Retinal pigment epithelial cell (primary cell): ENCODE measurements around the genes CMKLR1 and SELPLG.

DNA sequence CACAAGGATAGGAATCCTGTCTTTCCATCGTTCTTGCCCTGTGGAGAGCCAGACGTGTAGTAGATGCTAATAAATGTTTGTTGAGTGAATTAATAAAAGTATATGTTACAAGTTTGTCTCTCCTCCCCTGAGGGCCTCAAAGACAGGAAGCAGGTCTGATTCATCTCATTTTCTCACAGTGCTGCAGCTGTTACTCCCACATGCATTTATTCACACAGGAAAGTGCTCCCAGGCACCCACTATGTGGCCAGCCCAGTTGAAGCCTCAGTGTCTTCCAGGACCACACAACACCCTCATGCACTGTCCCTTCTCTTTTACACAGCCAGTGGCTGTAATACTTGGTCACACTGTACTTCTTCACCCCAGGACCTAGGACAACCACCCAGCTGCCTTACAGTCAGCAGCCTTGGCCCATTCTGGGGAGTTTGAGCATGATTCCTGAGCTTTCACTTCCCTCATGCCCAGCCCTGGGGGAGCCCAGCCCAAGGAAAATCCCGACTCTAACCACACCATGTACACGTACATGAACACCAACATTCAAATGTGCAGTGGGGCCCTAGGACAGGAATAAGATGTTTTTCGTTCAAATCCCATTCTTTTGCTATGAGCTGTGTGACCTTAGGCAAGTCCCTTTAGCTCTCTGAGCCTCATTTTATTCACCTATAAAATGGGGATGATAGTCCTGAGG lies 4.8 kb downstream of the CMKLR1 start:
- RRBS: no CpG with 5 or more reads among the region's 5 CpGs

DNA sequence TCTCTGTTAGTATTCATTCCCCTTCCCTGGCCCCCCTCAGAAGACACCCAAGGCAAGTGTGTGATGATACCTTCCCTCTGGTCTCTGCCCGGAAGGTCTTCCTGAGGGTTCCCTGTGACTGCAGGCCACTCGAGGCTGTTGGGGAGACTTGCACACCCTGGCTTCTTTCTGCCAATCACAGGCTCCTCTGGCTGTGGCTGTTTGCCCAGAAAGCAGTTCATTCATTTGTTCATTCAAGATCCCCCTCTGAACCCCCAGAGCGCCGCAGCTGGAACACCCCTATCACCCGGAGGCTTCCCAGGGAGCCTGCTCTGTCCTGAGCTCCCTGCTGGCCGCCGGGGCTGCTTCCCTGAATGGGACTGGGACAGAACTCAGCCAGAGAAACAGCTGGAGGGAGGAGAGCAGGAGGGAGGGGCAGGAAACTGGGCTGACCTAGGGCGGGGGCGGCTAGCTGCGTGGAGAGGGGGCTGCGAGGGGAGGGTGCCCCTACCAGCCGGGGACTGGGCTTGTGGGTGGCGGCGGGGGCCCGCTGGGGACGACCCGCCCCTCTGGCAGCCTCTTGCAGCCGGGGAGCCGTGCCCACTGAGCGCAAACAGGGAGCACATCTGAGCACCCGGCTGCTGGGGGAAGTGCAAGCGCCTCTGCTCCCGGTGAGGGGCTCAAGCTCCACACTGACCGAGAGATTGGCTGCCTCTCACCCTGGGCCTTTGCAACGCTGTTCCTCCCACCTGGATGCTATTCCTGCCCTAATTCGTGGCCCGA lies at the start of gene CMKLR1:
CMKLR1 (minus strand) TSS at position 355 of the 762 bp plus-strand sequence.
- RRBS: 11% methylated on average over 13 of the region's 27 CpGs

- RRBS: no CpG with 5 or more reads among the region's 14 CpGs
Measured at GRCh38 chr12:108633461-108634293, at the start of gene SELPLG. Gene SELPLG, minus strand, starts transcription at chr12:108633894.

DNA sequence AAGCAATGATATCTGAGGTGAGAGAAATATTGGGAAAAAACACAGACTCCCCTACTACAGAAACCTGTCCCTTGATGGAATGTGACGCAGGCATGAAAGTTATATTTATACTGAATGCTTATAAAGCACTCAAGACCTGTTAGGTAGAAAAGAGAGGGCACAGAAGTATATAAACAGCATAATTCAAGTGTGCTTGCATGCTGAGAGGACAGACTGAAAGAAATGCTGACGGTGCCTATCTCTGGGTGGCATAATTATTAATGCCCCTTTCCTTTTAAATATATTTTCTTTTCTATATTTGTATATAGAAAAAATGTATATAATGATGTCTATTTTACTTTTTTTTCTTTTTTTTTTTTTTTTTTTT lies 2.7 kb upstream of the SELPLG start:
- RRBS: no CpG with 5 or more reads among the region's 2 CpGs

- RRBS: no CpG with 5 or more reads among the region's 13 CpGs
Measured at GRCh38 chr12:108639041-108640053, 5.7 kb upstream of the SELPLG start.

DNA sequence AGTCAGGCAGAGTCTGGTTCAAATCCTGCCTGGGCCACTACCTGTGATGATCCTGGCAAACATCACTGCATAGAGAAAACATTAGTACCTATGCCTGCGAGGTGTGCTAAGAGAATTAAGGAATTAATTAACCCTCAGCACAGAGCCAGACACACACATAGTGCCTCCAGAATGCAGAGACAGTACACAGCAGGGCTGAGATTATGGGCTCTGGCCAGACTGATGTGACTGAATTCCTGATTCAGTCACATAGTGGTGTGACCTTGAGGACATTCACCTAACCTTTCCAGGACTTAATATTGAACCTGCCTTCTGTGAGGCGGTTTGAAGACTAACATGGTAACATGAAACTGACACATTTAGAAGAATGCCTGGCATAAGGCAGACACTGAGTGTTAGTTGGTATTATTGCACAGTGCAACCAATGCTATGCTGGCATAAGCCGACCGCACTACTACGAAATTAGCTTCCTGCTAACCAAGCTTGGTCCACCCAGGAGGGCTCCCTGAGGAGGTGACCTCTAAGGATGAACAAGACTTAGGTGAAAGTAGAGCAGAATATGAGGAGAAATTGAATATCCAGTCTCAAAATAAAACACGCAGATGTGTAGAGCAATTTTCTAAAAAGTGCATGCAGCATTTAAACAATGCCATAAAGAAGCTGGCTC lies 32.0 kb upstream of the SELPLG start:
- RRBS: no CpG with 5 or more reads among the region's 6 CpGs

DNA sequence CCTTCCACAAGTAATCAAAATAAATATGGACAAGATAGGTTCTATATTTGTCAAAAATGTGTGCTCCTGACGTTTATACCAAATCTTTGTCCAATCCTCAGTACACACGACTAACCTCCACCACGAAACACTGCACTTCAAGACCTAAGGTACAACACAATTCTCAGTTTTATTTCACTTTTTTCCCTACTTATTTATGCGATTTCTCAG lies 2.0 kb downstream of the CORO1C start:
- RRBS: no CpG with 5 or more reads among the region's 4 CpGs

DNA sequence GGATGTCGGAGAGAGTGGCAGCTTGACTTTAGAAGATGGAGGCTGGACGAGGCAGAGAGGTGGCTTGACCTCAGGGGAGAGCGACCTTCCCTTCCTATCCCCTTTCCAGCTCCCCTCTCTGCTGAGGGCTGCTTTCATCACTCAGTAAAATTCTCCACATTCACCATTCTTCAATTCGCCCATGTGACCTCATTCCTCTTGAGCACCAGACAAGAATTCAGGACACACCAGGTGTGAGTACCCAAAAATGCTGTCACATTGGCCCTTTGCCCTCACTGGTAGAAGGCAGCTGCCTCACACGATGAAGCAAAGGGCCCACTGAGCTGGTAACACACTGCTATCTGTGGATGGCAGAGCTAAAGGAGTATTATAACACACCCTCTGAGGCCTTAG lies 59.8 kb downstream of the SSH1 start:
- RRBS: no CpG with 5 or more reads among the region's 5 CpGs

- RRBS: no CpG with 5 or more reads among the region's 6 CpGs
Measured at GRCh38 chr12:108821798-108822335, 35.5 kb downstream of the SSH1 start.

DNA sequence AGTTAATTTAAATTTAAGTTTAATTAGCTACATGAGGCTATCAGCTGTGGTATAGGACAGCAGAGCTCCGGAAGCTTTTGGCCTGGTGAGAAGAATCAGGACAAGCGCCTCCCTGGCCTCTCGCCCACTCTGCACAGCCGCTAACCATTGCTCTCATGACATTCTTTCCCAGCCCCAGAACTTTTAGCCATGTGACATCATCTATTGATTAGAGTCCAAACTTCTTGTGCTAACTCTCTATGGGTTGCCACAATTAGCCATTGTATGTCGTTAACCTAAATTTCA lies 23.6 kb downstream of the SSH1 start:
- RRBS: no CpG with 5 or more reads among the region's 5 CpGs

GRCh38 chr12:108838837-108839643 lies 18.3 kb downstream of the SSH1 start:
- RRBS: no CpG with 5 or more reads among the region's 7 CpGs

DNA sequence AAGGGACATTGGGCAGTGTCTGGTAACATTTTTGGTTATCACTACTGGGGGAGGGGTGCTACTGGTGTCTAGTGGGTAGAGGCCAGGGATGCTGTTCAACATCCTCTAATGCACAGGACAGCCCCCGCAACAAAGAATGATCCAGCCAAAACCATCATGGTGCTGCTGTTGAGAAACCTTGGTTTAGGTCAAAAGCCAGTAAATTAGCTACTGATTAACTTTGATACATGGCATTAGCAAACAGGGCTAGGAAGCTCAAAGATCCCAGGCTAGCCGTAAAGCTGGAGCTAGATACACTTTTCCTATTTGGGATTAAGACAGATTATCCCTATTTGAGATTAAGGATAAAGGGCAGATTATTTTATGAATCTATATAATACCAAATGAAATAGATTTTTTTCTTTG lies 8.8 kb downstream of the ALKBH2 start:
- RRBS: no CpG with 5 or more reads among the region's 2 CpGs

DNA sequence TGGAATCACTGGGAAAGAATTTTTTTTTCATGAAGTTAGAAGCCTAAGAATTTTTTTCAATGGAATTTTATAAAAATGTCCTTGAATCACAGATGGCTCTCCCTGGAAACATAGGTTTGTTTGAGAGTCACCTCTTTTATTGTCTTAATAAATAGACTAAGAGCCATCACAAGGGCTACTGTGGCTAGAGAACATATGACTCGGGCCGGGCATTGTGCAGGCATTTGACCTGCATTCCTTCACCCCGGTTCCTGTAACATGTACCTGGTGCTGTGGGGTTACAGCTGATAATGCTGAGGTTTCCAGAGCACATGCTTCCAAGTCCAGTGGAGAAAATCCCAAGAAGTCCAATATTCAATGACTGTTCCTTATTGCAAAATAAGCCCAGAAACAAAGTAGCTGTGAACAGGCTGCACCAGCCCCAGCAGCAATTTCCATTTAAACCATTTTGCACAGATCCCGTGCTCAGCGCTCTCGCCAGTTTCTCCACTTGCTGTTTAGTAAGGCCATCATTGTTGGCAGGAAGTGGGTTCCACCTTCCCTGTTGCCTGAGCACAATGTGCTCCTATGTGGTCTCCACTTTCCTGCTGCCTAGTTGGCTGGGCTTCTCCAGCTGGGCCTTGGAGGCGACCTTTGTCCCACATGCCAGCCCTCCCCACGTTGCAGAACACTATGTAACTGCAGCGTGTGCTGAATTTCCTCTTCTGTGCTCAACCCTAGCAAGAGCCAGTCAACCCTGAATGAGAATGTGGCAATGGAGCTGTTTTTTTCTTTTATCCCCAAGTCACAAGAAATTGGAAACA lies 838 bp upstream of the ACACB start:
- RRBS: no CpG with 5 or more reads among the region's 9 CpGs

- RRBS: no CpG with 5 or more reads among the region's 6 CpGs
Measured at GRCh38 chr12:109134082-109134621, 17.8 kb downstream of the ACACB start.

DNA sequence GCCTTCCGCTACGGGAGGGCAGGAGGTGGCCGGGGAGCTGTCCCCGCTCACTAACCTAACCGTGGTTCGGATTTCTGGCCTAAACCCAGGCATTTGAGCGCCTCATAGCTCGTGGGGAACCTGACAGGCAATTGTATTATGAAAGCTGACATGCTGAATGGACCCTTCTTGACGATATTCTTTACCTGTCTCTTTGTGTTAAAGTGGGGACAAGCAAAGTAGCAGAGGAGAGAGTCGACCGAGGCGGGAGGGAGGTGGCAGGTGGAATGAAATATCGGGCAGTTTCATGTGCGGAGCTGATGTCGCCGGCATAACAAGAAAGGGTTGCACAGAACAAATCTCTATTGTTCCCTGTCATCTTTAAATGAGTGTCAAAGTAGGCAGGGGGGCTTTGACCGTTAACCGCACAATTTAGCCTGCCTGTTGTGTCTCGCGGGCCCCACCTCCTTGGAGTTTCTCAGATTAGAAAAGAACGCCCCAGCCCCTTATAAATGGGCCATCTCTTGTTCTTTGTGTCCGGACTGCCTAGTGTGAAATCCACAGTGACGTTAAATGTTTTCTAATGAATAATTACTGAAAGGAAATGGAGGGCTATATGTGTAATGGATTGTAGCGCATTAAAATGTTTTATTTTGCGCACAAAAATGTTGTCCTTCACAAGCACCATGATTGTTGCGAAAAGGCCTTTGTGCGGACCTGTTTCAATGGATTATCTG lies 11.5 kb downstream of the MYO1H start:
- RRBS: no CpG with 5 or more reads among the region's 27 CpGs

GRCh38 chr12:109469457-109470067 lies 7.5 kb downstream of the KCTD10 start:
- RRBS: no CpG with 5 or more reads among the region's 12 CpGs

DNA sequence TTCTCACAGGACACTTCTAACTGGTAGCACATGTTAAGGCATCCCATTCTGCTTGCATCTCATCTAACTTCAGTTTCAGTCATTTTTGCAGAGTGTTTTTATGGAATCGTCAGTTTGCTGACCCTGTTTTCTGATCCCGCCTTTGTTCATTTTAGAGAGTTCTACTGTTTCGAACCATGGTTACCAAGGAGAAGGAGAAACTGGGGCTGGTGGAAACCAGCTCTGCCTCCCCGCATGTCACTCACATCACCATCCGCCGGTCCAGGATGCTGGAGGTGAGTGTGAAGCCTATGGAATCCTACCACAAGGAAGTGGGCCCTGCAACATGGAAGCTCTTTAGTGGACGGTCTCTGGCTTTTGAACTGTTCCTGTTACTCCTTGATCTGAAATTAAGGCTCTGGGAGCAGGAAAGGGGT lies 39.2 kb downstream of the UBE3B start:
- RRBS: no CpG with 5 or more reads among the region's 7 CpGs

- RRBS: no CpG with 5 or more reads among the region's 23 CpGs
Measured at GRCh38 chr12:109533226-109533848, 40.0 kb downstream of the MMAB start.

GRCh38 chr12:109534288-109534825 lies 38.9 kb downstream of the MMAB start:
- RRBS: 97% methylated on average over 2 of the region's 19 CpGs

GRCh38 chr12:109823037-109823661 lies 10.0 kb downstream of the TRPV4 start:
- RRBS: 24% methylated on average over 2 of the region's 17 CpGs